NT2/D1 (cell line): ENCODE data around the gene TUBB8.

- RRBS, 2 experiments: no CpG with 5 or more reads among the region's 20 CpGs
Measured at GRCh38 chr10:49244-49549, at the start of gene TUBB8. Gene TUBB8, minus strand, starts transcription at chr10:49296.

- RRBS, 2 experiments: no CpG with 5 or more reads among the region's 12 CpGs
Measured at GRCh38 chr10:306484-307500, 171.5 kb downstream of the ZMYND11 start.

DNA sequence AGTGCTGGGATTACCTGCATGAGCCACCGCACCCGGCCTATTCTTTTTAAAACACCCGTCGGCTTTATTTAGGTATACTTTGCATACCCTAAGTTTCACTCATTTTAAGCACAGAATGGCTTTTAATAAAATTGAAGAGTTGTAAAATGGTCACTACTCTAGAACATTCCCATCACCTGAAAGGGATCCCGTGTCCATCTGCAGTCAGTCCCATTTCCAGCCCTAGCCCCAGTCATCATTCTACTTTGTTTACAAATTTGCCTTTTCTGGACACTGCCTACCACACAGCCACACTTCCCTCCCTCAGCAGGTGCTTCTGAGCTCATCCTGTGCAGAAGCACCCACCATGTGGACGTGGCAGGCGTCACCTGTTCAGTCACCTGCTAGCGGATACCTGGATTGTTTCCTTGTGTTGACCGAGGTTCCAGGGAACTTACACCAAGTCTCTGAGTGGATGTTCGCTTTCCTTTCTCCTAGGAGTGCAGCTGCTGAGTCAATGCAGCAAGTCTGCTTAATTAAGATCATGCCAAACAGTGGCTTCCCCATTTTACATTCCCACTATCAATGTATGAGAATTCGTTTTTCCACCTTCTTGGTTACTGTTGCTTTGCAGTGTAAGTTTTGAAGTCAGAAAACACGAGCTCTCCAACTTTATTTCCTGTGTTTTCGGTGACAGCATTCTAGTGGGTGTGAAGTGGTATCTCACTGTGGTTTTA is 198.1 kb downstream of the ZMYND11 start:
- RRBS, 2 experiments: no CpG with 5 or more reads among the region's 13 CpGs

- RRBS, 2 experiments: no CpG with 5 or more reads among the region's 31 CpGs
Measured at GRCh38 chr10:336866-338243, 202.1 kb downstream of the ZMYND11 start.

DNA sequence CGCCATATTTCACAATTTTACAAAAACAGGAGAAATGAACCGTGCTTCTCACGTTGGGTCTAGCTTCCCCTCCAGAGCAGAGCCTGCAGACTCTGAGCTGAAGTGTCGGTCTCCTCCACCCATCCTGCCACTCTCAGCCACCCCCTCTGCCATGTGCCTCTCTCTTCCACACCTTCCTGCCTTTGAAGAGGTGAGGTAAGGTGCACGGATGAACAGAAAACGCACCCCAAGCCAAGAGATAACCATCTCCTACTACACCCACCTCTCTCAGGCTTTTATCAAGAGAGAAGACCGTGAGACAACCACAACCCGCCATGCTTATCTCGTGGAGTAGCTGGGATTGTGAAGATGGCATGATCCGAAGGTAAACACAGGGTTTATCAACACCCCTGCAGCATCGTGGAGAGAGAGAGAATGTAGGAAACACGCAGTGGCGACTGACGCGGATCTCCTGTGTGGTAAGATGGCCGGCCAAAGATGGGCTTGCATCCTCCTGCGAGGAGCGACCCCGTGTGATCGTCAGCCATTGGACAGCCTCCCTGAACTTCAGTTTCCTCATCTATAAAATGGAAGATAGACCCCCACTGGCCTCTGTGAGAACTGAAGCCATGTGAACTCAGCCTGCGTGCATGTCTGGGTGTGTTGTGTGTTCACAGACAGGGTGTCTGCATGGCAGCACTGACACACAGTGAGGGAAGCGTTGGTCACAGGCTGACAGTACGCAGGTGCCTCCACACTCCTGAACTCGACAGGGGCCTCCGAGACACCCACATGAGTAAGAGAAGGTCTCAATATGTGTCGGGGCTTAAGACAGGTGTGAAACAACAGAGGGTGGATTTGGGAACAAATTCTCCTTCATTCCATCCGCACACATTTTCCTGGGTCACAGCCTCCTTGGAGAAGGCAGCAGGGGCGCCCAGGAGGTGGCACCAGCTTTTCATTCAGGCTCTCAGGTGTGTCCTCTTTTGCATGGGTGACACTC is 218.9 kb downstream of the DIP2C start:
- RRBS, 2 experiments: no CpG with 5 or more reads among the region's 28 CpGs

- RRBS, 2 experiments: no CpG with 5 or more reads among the region's 6 CpGs
Measured at GRCh38 chr10:554596-554880, 134.9 kb downstream of the DIP2C start.

- RRBS, 2 experiments: no CpG with 5 or more reads among the region's 5 CpGs
Measured at GRCh38 chr10:645487-645990, 43.9 kb downstream of the DIP2C start.

- RRBS, 2 experiments: no CpG with 5 or more reads among the region's 19 CpGs
Measured at GRCh38 chr10:651763-652259, 37.7 kb downstream of the DIP2C start.

- RRBS, 2 experiments: 95% methylated on average over 4 of the region's 20 CpGs
Measured at GRCh38 chr10:807591-808403, 118.3 kb upstream of the DIP2C start.

- RRBS, 2 experiments: 100% methylated on average over 3 of the region's 37 CpGs; no CpG with 5 or more reads in 1 of the 2 experiments
Measured at GRCh38 chr10:814557-815415, 116.7 kb downstream of the LARP4B start.

GRCh38 chr10:1009890-1010655 is 15.6 kb downstream of the IDI2 start:
- RRBS, 2 experiments: no CpG with 5 or more reads among the region's 14 CpGs

DNA sequence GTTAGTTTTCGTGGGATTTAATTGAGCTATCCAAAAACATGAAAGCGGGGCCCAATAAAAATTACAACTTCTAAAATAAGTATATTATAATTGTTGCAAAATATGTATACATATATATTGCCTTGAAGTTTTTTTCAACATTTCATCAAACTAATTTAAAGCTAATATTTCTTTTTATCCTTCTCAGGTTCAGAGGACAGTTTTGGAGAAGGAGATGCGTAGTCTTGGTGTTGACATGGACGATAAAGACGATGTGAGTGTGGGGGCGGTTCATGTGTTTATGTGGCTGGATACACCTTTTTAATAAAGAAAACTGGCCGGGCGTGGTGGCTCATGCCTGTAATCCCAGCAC is 11.6 kb downstream of the IDI2 start:
- RRBS, 2 experiments: no CpG with 5 or more reads among the region's 8 CpGs

DNA sequence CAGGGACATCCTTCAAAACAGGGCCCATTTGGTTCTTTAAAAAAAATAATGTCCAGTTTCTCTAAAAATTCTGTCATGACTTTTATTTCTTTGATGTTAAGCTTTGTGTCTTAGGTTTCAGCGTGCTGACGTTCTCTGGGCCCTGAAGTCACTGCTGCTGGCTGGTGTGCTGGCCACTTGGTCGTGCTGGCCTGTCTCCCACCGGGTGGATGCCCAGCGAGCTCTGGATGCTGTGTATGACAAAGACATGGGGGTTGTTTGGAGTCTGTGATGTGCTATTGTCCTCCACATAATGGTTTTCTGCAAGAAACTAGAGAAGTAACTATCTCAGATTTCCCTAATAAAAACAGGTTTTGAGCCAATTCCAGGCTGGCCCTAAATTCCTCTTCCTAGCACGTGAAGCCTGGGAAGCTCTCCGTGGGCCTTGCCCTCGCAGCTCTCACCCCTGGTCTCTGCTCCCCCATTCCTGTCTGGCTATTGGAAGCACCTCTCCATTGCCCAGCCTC is 9.6 kb upstream of the IDI2 start:
- RRBS, 2 experiments: no CpG with 5 or more reads among the region's 8 CpGs

DNA sequence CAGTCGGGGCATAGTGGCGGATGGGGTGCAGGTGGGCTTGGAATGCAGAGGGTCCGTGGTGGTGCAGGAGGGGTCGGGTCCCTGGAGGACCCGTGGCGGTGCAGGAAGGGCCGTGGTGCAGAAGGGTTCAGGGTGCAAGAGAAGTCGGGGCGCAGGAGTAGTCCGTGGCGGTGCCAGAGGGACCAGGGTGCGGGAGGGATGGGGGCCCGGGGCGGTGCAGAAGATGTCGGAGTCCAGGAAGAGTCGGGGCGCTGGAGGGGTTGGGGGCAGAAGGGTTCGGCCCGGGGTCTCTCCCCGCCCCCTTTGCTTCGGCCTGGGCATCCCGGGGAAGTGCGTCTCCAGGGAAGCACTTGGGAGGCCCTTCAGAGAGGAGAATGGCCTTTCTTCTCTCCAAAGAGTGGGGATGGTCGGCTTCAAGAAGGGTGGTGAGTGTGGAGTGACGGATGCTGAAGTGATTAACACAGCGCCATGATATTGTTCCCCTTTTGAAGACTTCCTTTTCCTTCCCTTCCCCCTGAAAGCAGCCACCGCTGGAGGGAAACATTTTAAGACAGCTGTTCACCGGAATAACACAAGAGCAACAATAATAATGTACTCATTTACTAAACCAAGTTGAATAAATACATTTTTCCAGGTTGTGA is 1.0 kb downstream of the WDR37 start:
- RRBS, 2 experiments: 1 to 2% methylated on average over 9 to 10 of the region's 28 CpGs

- RRBS, 2 experiments: no CpG with 5 or more reads among the region's 30 CpGs
Measured at GRCh38 chr10:1096263-1097097, 40.3 kb downstream of the WDR37 start.

DNA sequence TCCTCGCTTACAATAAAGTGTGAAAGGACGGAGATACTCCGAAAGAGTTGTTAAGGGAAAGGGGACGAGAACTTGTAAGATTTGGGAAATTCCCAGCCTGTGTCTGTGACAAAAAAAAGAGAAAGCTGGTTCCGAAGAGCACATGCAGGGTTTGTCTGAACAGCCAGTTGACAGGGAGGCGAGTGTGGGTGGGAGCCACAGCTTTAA is 40.8 kb downstream of the WDR37 start:
- RRBS, 2 experiments: no CpG with 5 or more reads among the region's 6 CpGs

DNA sequence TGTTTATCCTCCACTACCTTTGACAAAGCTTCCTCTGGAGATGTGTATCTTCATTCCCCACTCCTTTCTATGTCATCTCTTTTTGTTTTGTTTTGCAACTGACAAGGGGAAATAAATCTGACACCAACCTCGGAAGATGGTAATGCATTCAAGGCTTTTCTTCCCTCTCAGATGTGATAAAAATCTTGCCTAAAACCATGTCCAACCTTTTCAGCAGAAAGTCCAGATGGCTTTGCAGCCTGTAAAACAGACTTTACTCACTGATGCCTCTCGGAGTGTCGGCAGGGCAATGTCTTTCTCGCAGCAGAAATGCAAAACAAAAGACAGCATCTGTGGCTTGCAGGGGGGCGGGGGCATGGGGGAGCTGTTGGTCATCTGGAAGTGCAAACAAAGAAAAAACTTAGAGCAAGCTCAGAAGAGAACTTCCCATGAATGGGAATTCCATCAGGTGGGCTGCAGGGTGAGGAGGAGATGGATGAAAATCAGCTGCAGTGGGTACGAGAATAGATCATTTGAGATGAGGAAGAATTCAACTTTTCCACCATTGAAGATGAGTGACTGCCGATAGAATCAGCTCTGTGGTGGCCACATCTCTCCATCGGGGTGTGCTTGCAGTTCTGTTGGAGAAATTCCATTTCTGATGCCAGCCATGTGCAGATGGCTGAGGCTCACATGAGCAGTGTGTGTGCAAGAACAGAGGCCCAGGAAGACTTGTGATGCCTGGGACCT is 237.6 kb downstream of the WDR37 start:
- RRBS, 2 experiments: no CpG with 5 or more reads among the region's 8 CpGs

DNA sequence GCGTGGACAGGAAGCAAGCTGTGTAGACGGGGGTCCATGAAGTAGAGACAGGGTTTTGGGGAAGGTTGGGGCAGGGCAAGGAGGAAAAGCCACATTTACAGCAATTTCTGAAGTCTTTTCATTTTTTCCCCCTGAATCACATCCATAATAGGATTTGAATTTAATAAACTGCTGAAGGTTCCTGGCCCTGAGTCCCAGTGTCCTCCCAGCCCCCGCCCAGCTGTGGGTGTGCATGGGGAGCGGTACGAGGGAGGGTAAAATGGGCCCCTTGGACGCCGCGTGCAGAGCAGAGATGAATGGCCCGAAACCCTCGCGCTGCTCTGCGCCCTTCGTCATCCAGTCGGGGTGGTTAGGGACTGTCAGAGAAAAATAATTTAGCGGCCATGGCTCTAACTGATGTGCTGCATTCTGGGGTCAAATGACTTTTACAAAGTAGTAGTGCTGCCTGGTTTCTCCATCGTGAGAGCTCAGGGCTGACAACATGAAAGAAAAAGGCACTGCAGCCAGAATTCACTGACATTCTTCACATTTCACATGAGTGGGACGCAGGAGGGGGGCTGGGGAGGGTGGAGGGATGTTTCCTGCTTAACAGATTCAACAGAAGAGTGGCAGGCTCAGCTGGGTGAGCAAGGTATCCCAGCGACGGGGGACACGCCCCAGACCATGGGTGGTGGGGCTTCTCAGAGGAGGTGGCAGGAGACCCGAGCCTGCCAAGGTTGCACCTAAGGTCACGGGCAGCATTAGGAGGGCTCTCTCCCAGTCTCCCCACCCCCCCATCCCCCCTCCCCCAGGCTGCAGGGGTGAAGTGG is 304.4 kb downstream of the WDR37 start:
- RRBS, 2 experiments: no CpG with 5 or more reads among the region's 22 CpGs

- RRBS, 2 experiments: 94 to 97% methylated on average over 2 of the region's 22 CpGs
Measured at GRCh38 chr10:1488857-1489655, 248.3 kb downstream of the ADARB2 start.

- RRBS, 2 experiments: no CpG with 5 or more reads among the region's 12 CpGs
Measured at GRCh38 chr10:1596531-1596939, 140.8 kb downstream of the ADARB2 start.